HT-29 (cell line): ENCODE measurements around a stretch of chr12.

- RAMPAGE, long total RNA, result no peak
Observed at GRCh38 chr12:24535603-24535952, 413.3 kb downstream of the BCAT1 start.

GRCh38 chr12:24742403-24742877, 206.5 kb downstream of the BCAT1 start:
- RAMPAGE, long total RNA, result no peak

- RAMPAGE, long total RNA, result no peak
Observed at GRCh38 chr12:24947721-24948331, 1.1 kb downstream of the BCAT1 start.

DNA sequence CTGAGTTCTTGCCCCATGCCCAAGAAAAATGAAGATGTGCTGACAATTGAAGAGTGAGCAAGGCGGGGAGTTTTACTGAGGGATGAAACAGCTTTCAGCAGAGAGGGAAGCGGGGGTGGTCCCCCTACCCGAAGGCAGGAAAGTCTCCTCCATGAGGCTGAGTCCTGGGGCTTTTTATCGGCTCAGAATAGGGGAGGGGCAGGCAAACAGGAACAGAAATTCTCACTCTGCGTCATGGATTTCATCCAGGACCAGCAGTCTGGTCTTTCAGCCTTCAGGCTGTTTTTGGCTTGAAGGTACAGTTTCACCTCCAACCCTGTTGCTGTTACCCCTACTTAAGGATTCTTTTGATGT, 3.0 kb upstream of the BCAT1 start:
- RAMPAGE, long total RNA, result no peak

DNA sequence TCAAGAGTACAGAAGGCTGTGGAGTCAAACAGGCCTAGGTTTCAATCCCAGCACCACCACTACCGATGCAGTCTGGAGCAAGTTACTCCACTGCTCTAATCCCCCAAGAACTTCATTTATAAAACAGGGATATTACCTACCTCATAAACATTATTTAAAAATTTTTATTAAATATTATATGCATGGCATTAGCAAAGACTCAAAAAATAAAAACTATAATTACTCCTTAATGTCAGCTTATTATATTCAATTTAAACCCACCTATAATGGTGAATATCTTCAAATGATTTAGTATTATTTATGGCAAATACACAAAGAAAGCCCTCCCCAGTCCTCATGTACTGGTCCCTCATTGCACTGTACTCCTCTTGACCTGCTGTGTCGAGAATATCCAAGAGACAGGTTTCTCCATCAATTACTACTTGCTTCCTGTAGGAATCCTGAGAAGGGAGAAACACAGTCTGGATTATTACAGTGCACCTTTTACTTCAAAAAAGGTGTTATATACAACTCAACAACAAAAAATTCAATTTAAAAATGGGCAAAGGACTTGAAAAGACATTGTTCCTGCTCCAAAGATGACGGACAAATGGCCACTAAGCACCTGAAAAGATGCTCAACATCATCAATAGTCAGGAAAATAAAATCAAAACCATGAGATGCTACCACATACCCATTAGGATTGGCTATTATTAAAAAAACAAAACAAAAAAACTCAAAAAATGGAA, 23.6 kb downstream of the KRAS start:
- RAMPAGE, long total RNA, result no peak

DNA sequence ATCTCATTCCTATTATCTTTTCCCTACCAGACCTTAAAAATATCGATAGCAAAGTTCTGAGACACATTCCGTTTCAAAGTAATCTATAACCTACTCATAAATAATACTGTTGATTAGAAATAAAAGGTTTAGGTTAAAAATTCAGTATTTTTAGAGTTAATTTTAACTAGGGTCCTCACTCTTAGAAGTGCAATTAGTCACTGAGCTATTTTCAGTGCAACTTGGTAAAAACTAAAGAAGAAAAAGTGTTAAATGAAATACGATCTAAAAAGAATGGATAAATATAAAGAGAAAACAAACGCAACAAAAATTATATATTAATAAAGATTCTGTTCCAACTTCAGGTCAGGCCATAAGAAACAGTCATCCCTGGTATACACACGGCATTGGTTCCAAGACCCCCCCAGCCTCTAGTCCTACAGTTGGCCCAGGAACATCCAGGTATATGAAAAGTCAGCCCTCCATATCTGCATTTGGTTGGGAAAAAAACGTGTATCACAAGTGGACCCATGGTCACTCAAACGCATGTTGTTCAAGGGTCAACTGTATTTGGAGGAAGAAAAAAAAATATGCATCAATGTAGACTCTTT, 19.0 kb downstream of the KRAS start:
- RAMPAGE, long total RNA, result no peak

DNA sequence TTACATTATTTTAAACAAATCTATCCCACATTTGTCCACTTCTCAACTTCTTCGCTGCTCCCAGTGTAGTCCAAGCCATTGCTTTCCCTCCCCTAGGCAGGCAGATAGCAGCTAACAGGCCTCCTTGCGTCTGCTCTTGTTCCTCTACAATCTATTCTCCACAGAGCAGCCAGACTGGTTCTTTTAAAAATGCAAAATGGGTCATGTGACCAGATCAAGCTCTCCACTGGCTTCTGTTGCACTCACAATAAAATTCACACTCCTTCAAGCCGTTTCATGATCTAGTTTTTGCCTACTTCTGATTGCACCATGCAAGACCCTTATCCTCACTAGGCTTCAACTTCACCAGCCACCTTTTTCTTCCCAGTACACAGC, 6.0 kb upstream of the KRAS start:
- RAMPAGE, long total RNA, result no peak

DNA sequence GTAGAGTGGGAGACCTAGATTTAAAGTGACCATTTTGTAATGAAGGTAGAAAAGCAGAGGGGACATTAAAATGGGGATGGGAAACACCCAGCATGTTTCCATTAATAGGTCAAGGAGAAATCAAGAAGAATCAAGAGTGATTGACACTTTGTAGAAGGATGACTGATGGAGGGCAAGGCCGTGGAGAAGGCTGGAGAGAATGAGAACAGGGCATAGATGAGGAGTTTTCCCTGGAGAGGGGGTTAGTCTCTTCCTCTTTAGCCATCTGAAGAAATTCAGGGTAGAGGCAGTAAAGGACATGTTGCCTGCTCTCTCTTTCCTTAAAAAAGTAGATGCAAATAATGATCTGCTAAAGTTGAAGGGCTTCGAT, 71.9 kb upstream of the KRAS start:
- RAMPAGE, long total RNA, result no peak

DNA sequence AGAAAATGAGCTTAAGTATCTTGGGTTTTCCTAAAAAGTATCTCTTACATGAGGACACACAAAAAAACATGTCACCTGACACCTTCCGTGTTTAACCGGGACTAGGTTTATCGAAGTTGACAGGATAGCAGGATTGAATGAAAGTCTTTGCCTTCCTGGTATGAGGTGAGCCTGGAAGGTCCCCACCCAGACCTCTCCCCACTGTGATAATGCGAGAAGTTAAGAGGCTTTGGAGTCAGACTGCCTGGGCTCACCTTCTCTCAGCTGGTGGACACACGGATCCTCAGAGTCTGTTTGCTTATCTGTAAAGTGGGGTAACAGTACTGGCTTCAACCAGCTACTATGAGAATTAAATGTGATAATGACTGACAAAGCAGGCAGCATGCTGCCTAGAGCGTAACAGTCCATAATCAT, 133.7 kb upstream of the KRAS start:
- RAMPAGE, long total RNA, result no peak

DNA sequence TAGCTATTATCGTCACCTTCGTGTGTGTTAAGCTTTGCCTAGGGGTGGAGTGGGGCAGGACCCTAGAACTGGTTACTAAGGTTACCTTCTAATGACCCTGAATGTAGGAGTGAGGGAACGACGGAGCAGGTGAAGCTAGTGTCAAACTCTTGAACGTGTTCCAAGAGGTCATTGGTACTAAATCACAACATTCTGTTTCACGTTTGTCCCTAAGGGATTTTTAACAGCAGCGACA, 134.0 kb upstream of the KRAS start:
- RAMPAGE, long total RNA, result no peak

- RAMPAGE, long total RNA, result no peak
Observed at GRCh38 chr12:26064347-26065518, 60.1 kb downstream of the BHLHE41 start.

DNA sequence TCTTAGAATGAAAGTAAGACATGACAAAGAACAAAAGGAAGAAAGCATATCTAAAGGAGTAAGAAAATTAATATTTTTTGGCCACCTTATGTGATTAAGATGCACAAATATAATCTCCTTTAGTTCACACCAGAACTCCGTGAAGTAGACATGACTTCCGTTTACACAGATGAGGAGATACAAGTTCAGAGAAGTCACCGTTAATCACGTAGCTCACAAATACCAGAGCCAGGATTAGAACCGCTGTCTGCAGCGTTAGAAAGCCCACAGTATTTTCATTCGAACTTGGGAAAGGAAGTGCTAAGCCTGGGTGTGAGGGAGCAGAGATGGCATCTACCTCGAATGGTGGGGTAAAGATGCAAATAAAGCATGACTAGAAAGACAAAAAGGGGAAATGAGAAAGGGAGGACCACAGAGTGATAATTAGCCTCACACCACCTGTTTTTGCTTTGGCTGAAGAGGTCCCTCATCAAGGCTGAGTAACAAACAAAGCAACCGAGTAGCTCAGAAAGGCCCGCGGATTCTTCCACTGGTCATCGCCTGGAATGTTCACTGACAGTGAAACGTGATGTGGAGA, 31.3 kb upstream of the BHLHE41 start:
- RAMPAGE, long total RNA, result no peak

DNA sequence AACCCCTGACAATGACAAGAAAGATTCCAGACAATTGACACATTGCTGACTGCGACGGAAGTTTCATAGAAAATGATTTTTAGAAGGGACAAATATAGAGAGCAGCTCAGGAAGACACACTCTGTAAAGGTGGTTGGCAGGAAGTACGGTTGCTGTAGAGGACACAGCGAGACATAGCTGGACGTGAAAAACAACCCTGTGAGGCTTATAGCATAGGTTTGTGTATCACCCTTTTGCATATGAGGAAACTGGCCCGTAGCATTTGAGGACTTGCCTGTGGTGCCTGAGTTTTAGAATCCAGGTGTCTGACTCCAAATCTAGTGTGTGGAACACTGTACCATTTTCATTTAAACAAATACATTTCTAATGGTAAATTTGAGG, 31.8 kb upstream of the BHLHE41 start:
- RAMPAGE, long total RNA, result no peak

DNA sequence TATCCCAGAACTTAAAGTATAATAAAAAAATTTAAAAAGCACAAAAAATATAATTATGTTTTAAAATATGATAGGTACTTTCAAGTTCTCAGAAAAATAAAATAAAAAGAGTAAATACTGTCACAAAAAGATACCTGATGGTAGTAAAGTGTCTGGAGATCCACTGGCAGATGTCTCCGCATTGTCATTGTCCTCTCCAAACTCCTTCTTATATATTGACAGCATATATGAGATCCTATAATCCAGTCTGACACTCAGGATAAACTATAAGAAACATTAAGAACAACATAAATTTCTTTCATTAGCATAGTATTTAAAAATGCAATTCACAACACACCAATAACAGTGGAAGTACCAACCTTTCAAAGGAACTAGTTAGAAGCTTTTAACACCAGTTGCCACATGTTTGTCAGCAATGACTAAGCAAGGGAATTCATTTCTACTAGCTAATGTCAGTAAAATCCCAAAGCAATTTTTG, 205.1 kb downstream of the ITPR2 start:
- RAMPAGE, long total RNA, result no peak

DNA sequence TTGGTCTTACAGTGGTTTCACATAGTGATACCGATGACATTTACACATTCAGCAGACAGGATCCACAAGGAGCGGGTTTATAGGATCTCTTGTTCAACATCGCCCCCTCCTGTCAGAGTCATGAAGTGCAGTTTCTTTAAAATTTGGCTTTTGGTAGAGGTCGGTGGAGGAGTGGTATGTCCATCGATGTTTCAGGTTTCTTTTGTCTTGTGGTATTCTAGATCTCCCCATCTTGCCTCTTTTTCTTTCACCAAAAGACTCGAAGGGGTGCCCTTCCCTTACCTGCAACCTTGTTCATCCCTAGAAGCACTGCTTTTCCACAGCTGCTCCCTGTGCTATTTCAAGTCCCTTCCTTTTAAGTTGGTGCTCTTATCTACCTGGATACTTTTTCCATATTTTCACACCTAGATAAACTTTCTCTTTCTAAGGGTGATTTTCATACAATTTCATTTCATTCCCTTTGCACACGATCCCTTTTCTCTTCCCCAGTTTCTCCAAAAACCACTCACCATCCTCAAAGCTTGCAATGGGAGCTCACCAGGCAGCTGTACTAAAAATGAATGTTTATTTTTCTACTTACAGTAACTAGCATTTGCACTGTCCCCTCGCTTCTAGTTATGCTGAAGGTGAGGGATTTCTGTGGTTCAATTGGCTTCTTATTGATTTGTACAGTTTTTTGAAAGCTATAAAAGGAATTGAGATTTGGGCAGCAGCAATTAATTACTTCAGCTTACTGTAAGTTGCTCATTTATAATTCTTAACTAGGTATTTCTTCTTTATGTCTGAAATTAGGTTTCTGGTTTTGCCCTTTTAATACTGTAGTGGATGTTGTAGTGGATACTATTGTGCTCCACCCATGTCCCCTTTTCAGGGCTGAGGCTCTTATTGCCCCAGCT, 181.1 kb downstream of the ITPR2 start:
- RAMPAGE, long total RNA, result no peak

DNA sequence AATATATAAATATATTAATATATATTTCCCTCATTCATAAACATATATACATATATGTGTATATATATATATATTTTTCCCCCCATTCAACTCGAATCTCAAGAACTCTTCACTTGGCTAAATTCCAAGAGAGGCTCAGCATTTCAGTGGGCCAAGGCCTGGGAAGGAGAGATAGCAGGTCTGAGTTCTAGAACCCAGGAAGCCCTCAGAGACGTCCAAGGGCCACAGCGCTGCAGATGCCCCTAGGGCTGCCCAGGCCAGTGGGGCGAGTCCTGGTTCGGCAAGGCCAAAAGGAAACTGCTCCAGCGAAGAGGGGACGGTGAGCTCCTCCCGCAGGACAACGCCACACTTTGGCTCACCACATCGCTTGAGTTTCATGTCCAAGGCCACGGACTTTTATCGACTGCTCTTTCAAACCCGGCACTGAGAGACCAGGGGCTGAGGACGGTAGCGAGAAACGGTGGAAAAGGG, 1.1 kb downstream of the ITPR2 start:
- RAMPAGE, long total RNA, result no peak

- RAMPAGE, long total RNA, result no peak
Observed at GRCh38 chr12:26989857-26990609, 24.2 kb downstream of the TM7SF3 start.

DNA sequence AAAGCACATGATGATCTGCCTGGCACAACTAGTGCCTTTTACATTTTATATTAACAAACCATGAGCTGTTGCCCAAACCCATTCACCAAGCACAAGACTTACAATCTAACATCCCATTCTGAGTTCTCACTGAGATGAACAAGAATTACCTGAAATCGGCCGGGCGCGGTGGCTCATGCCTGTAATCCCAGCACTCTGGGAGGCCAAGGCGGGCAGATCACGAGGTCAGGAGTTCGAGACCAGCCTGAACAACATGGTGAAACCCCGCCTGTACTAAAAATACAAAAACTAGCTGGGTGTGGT, 1.7 kb downstream of the TM7SF3 start:
- RAMPAGE, long total RNA, result no peak

DNA sequence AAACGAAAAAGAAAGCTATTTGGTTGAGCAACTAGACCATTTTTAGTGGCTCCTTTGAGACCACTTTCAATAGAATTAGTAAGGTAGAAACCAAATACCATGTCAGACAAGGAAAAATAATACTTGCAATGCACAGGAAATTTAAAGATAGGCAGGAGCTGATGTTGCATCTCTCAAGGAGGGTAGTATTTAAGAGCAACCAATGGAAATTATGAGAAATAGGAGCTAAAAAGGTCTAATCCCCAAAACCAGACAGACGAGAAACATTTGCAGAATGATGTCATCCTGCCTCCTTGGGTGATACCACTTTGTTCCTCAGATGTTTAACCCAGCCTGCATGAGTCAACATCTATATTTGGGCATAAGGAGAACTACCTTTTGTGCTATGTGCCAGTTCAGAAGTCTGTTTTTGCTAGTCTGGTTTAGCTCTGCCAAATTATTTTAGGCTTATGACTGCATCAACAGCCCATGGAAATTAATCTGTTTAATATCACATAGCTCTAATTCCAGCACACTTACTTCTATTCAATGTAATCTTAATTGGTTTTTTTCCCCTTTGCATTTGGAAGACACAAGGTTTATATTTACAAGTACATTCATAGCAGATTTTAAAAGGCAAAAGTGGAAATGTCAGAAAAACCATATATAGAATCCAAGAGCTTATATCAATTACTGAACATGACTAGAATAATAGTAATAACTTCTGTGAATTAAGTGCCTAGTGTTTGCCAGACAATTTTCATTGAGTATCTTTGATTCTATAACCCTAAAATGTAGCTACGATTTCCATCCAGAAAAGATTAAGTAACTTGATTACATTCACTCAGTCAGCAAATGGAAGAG, 64.2 kb upstream of the STK38L start:
- RAMPAGE, long total RNA, result no peak

- RAMPAGE, long total RNA, result no peak
Observed at GRCh38 chr12:27185636-27185975, 58.5 kb upstream of the STK38L start.